NB4 (cell line): ENCODE results near the genes DOK3 and N4BP3.

DNA sequence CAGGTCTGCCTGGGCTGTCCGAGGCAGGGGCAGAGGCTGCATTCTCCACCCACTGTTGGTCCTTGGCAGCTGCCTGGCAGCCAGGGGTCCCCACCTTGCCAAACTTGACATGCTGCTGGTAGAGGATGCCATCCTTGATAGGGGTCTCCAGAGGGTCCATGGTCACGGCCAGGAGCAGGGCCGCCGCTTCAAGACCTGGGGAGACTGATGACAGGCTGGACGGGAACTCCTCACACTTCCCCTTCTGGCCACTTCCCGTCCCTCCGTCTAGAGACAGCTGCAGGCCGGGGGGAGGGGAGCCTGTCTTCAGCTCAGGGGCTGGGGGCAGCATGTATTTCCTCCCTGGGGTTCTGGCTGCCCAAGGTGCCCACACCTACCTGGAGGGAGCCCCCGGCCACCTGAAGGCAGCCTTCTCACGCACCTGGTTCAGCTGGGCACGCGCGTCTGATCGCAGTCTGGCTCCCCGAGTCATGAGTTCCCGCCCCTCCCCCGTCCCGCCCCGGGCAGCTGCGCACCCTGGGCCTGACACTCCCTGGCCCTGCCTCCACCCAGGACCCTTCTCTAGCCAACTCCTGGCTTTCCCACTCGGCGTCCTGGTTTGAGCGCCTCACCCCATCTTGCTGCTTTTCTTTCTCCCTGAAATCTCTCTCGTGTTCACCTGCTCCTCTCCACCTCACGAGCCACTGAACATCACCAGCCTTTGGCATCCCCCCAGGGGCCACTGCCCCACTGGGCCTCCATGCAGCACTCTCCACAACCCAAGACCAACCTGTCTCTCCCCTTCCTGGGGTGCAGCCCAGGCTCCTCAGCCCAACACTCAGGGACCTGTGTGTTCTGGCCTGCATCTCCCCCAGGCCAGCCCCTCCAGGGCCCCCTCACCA is at the start of gene DOK3:
DOK3 (minus strand) TSS at position 446 of the 881 bp plus-strand sequence.
- RRBS: 2% methylated on average over 7 of the region's 25 CpGs

- RRBS: 97% methylated on average over 7 of the region's 19 CpGs
Observed at GRCh38 chr5:177524268-177524907, 7.6 kb upstream of the DDX41 start.

GRCh38 chr5:177536195-177536885 is 18.0 kb downstream of the FAM193B start:
- RRBS: 100% methylated on average over 4 of the region's 11 CpGs

GRCh38 chr5:177546087-177546981 is 8.0 kb downstream of the FAM193B start:
- RRBS: no CpG with 5 or more reads among the region's 6 CpGs

DNA sequence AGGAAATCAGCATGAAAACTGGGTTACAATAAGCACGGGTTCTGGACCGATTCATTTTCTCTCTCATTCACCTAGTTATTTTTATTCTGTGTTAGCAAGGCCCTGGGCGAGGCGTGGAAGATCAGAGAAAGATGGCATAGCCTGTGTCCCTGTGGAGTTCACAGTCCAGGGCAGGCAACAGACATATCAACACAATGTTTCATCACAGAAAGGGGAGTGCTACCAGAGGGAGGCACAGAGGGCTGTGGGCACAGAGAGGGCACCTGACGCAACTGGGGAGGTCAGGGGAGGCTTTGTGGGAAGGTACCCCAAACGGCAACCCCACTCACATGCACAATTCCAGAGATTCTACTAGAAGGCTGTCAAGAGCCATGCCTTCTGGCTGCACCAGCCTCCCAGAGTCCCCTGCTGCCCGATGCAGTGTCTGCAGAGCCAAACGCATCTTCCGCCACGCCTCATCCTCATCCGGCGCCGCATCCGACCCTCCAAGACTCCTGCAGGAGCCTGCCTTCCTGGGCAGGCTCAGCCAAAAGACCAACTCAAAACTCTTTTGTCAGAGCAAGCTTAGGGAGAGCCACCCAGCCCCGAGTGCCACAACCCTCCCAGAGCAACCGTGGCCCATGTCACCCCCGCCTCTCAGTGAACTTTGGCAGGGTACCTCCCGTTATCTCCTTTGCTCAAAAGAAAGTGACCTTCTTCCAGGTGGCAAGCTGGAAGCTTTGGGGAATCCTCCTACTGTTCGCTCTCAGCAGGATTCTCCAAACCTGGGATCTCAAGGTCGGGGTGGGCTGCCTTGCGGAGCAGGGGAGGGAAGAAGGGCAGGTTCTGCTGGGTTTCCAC is 1.3 kb downstream of the FAM193B start:
- RRBS: no CpG with 5 or more reads among the region's 21 CpGs

- RRBS: no CpG with 5 or more reads among the region's 18 CpGs
Observed at GRCh38 chr5:177606033-177606850, 6.3 kb downstream of the B4GALT7 start.

DNA sequence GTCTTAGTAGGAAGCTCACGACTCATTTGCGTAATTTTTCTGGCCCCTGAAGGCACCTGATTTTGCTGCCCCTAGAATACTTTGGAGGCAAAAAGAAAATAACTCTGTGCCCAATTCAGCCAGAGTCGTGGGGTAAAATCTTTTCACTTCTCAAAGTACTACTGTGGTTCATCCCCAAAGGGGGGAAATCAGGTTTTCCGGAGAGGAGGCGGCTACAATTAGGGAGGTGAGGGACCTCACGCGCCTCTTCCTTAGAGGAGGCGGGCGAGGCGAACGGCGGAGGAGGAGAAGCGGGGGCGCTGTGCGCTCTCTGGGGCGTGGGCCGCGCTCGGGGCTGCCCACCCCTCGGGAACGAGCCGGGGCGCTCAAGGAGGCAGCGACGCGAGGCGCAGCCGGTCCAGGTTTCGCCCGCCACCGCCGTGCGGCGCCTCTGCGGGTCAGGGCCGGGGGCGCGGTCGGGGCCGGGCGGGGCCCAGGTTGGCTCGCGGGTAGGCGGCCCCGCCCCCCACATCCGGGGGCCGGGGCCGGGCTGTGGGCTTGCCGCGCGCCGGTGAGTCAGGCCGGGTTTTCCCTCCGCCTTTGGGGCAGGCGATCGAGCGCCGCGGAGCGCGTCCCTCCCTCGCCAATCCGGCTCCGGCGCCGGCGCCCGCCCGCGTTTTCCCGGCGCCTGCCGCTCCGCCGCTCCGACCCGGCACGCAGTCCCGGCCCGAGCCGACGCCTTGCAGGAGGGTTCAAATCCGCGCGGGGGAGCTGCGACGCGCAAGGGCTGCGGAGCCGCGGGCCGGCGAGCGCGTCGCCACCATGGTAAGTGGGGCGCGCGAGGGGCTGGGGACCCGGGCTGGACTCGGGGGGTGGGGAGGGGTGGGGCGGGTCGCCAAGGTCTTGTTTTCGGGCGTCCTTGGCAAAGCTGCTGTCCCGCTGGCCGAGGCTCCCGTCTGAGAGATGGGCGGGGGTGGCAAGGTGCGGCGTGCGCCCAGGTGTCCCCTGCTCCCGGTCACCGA is at the start of gene N4BP3:
N4BP3 (plus strand) TSS at position 565 of the 1,001 bp plus-strand sequence.
- RRBS: 7% methylated on average over 52 of the region's 114 CpGs

GRCh38 chr5:178182142-178182638 is 5.0 kb downstream of the GMCL2 start:
- RRBS: no CpG with 5 or more reads among the region's 5 CpGs

- RRBS: no CpG with 5 or more reads among the region's 29 CpGs
Observed at GRCh38 chr5:178204215-178204445, 203 bp upstream of the HNRNPAB start.

GRCh38 chr5:178210339-178210999 is 6.1 kb downstream of the HNRNPAB start:
- RRBS: no CpG with 5 or more reads among the region's 14 CpGs

- RRBS: no CpG with 5 or more reads among the region's 12 CpGs
Observed at GRCh38 chr5:178215081-178215895, 11.0 kb downstream of the HNRNPAB start.

GRCh38 chr5:178226452-178227104 is 6.0 kb downstream of the PHYKPL start:
- RRBS: no CpG with 5 or more reads among the region's 7 CpGs

DNA sequence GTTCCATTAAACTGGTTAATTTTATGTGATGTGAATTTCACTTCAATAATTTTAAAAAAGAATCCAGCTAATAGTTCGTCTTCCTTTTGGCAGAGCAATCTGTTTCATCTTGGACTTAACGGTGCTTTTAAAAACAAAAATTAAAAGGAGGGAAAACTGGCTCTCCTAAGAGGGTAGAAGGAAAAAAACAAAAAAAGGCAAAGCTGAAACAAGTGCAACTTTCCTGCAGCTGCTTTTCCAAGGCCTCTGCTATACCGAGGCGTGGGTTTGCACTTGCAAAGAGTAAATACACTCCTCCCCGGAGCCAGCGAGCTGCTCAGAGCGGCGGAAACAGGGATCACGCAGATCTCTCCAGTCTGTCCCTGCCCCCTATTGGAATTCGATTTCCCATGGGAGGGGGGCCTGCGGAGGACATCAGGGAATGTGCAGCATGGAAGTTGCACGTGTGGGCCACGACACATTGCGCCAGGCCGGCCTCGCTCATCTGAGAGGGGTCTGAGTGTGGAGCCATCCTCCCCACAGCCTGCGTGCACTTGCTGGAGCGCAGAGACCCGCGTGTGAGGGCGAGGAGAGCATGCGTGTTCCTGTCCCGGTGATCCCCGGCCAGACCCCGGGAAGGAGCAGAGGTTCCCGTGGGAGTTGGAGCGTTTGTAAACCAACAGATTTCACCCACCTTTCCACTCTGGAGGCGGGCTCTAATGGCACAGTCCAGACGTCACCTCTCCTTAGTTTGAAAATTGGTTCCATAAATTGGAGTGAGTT is 104.3 kb upstream of the PHYKPL start:
- RRBS: no CpG with 5 or more reads among the region's 29 CpGs

DNA sequence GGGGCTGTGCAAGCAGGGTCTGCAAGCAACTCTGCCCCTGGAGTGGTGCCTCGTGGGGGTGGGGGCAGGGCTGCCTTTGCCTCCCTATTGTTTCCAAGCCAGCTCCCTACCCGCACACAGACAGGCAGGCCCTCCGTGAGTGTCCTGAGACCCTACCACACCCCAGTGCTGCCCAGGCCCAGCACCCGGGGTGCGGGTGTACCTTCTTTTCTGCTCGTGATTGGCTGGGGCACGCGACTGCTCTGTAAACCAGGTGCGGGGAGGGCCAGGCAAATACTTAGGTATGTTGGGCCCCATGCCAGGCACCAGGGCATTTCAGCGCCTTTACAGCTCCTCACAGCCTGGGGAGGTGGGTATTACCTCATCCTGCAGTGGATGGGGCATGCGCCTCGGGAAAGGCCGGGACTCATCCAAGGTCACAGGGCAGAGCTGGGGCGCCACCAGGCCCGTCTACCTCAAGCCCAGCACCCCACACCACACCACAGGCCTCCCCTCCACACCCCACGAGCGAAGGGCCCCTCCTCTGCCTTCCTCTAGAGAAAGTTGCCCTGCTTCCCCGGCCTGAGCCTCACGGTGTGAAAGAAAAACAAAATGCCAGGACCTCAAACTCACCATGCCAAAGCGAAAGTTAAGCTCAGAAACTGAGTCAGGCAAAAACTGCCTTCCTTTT is 161.2 kb downstream of the COL23A1 start:
- RRBS: no CpG with 5 or more reads among the region's 20 CpGs

- RRBS: 85% methylated on average over 13 of the region's 23 CpGs
Observed at GRCh38 chr5:178995047-178995309, 142 bp downstream of the GRM6 start.

GRCh38 chr5:179076933-179077168 is 16.7 kb downstream of the ZNF354C start:
- RRBS: no CpG with 5 or more reads among the region's 2 CpGs

DNA sequence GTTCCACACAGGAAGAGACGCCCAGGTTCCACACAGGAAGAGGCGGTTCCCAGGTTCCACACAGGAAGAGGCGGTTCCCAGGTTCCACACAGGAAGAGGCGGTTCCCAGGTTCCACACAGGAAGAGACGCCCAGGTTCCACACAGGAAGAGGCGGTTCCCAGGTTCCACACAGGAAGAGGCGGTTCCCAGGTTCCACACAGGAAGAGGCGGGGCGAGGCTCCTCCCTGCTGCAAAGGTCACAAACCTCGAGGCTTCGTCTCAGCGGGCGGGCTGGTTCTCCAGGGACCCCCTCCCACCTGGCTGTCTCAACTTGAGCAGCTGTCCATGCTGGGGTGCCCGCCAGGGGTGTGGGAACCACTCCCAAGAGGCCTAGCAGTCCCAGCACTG is 94.3 kb upstream of the RUFY1 start:
- RRBS: no CpG with 5 or more reads among the region's 14 CpGs

- RRBS: no CpG with 5 or more reads among the region's 16 CpGs
Observed at GRCh38 chr5:179558792-179559288, 8.5 kb downstream of the RUFY1 start.

DNA sequence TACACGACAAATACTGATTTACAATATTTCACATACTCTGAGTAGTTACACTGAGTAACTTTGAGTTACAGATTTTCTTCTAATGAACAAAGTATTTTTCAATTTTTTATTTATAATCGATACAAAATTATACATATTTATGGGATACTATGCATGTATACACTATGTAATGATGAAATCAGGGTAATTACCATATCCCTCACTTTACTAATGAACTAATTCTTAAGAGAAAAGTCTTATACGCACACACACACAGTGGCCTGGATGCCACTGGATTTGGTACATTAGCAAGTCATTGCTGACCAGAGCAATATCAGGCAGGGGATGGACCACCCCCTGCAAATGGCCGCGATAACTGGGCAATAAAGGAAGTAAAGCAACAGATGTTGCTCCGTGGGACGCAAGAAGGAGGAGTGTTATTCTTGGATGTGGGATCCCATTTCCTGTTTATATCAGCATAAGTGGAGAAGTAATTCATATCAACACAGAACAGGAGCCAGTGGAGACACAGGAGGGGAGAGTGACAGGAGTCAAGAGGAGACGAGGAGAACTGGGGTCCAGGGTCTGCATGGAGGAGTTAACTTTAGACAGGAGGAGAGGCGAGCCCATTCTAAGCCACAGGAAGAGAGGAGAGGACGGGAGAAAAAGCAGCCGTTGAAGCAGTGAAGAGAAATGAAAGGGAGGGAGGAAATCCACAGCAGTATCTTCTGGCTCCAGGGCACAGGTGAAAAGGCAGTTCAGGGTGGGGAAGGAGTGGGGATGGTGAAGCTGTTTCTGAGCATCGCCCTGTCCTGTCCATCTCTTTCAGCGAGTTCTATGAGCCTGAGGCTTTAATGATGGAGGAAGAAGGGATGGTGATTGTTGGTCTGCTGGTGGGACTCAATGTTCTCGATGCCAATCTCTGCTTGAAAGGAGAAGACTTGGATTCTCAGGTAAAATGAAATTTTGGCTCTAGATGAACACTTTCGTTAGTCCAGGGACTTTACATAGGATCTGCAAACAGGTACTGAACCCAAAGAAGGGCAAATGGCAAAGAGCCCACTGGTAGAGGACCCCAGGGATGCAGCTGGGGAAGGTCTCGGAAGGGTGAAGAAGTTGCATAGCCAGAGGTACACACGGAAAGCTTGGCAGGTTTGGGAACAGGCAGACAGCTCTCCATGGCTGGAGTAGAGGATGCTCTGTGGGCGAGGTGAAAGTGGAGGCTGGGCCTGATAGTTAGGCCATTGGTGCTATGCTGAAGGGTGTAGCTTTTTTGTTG is 18.6 kb downstream of the RUFY1 start:
- RRBS: no CpG with 5 or more reads among the region's 18 CpGs

DNA sequence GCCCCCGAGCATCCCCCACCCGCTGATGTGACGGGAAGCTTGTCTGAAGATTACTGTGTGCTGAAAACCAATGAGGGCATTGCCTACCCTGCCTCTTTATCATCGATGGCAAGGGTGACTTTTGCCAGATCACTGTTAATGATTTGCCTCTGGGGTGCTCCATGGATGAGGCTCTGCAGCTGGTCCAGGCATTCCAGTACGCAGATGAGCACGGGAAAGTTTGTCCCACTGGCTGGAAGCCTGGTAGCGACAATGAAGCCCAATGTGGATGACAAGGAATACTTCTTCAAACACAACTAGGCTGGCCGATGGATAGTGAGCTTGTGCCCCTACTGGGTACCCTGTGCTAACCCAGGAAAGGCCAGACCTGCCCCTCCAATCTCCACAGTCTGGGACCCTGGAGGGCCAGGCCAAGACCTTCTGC is 22.1 kb downstream of the RUFY1 start:
- RRBS: no CpG with 5 or more reads among the region's 8 CpGs